Right lobe of liver (tissue), 4 donors: ENCODE results near the genes TOPORS and SMU1.

- PRO-cap, 4 experiments = peak in 2 of 4 experiments; most common plus-strand start chr9:27654927 (in 2)
- RAMPAGE, long total RNA, 2 experiments = no peak in any of the 2 experiments
Measured at GRCh38 chr9:27654707-27655221, 81.5 kb upstream of the C9orf72 start.

- PRO-cap, 4 experiments = no peak in any of the 4 experiments
- RAMPAGE, long total RNA, 2 experiments = no peak in any of the 2 experiments
Measured at GRCh38 chr9:29214177-29214659, 817 bp upstream of the LINGO2 start.

DNA sequence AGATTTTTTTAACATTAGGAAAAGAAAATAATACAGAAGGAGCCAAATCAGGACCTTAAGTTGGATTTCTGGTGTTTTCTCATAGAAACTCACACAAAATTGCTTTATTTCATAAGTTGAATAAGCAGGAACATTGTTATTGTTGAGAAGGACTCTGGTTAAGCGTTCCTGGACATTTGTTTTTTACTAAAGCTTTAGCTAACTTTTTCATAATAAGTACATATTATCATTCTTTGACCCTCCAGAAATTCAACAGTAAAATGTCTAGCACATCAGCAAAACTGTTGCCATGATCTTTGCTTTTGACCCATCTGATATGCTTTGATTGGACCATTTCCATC, 319.4 kb upstream of the LINGO2 start:
- PRO-cap, 4 experiments = no peak in any of the 4 experiments
- RAMPAGE, long total RNA, 2 experiments = no peak in any of the 2 experiments

DNA sequence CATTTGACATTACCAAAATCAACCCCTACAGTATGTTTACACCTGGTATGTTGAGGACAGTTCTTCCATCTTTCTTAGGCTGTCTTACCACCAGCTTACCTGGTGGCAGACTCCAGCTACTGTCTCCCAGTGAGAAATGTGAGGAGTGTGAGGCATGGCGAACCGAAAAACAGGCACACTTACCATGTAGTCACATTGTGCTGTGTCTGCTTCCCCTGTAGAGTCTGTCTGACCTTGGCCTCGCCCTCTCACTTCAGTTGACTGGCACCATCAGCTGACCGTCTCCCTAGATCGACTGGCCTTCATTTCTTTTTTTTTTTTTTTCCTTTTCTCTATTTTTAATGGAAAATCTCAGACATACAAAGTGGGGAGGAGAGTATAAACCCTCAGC, 4.9 kb downstream of the ACO1 start:
- PRO-cap, 4 experiments = no peak in any of the 4 experiments
- RAMPAGE, long total RNA, 2 experiments = no peak in any of the 2 experiments

DNA sequence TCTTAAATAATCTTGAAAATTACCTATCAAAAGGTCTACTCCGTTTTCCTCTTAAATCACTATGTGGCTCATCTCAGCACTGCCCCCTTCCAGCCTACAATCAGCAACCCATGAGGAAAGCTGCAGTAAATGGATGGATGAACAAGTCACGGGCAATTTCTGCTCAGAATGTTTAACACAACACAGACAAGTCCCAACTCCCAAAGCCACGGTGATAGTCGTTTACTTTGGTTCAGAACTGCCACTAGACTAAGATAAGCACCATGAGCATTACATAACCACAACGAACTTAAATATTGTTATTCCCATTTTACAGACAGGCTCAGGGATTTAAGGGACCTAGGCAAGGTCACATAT, 2.0 kb upstream of the SMIM27 start:
- PRO-cap, 4 experiments = no peak in any of the 4 experiments
- RAMPAGE, long total RNA, 2 experiments = no peak in any of the 2 experiments

GRCh38 chr9:32552072-32553124, at the start of gene TOPORS:
Gene TOPORS, minus strand, starts transcription at chr9:32552586.
- PRO-cap, 4 experiments = peak in 4 of 4 experiments; most common plus-strand start chr9:32552365 (in 4); most common minus-strand start chr9:32552567 (in 4)
- RAMPAGE, long total RNA, 2 experiments = start-site peak on the plus strand in 1 of 2 experiments, at chr9:32552327-32552333 at its widest, 52 reads per replicate; start-site peak on the minus strand in 2 of 2 experiments, at chr9:32552567-32552606 at its widest, 87 to 156 reads per replicate

DNA sequence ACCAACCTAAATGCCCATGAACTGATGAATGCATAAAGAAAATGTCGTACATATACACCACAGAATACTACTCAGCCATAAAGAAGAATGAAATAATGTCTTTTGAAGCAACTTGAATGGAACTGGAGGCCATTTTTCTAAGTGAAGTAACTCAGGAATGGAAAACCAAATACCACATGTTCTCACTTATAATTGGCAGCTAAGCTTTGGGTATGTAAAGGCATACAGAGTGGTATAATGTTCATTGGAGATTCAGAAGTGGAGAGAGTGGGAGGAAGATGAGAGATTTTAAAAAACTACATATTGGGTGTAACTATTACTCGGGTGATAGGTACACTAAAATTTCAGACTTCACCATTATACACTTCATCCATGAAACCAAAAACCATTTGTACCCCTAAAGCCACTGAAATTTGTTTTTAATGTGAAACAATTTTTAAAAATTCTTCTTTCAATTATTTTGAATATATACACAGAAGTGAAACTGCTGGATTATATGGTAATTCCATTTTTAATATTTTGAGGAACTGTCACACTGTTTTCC, 2.7 kb upstream of the APTX start:
- PRO-cap, 4 experiments = no peak in any of the 4 experiments
- RAMPAGE, long total RNA, 2 experiments = no peak in any of the 2 experiments

GRCh38 chr9:33042188-33042890, 17.3 kb downstream of the DNAJA1 start:
- PRO-cap, 4 experiments = peak in 1 of 4 experiments; most common plus-strand start chr9:33042709 (in 1); most common minus-strand start chr9:33042704 (in 1)
- RAMPAGE, long total RNA, 2 experiments = no peak in any of the 2 experiments

DNA sequence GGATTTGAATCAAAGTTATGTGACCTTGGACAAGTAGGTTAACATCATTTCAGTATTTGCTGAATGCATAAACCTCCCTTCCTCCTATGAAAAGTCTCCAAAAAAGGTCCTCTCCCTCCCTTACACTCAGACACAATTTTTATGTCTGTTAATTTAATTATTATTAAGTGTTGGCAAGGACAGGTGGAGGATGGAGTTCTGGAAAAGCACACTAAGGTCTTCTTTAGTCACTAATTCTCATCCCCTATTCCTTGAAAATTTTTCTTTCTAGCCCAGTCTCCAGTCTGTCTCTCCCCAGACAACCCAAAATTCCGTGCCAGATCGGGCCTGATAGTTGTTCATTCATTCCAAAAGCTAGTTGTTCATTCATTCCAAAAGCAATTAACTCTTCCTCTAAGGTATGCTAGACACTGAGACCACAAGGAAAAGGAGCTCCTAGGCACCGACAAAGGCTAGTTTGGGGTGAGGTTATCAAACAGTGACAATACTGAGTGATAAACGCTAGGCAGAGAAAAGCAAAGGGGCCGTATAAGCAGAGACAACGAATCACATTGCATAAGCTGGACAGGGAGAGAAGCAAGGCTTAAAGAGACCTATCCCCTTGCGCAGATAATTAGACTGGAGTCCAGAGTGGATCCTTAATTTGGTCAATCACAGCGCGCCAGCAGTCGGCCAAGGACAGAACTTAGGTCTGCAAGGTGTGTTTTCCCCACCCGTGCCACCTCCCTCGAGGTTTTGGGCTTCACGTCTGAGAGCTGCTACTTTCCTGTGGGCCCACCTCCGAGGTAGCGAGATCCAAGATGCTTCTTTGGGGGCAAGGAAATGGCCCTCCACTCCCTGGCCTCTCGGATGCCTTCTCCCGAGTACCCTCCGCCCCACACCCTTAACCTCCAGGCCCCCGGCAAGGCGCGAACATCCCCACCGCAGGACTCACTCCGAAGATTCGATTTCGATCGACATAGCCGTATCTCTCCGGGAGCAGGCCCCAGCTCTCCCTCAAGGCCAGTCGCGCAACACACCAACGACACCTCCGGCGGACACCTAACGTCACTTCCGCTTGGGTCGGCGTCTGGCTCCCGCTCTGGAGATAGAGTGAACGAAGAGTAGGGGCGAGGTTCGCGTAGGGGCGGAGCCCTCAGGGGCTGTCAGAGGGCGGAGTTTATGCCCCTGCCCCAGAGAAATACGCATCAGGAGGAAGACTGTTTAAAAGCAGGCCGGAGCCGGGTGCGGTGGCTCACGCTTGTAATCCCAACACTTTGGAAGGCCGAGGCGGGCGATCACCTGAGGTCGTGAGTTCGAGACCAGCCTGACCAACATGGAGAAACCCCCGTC, at the start of gene SMU1:
Gene SMU1 (minus strand): TSS at position 1,026 of the 1,332 bp plus-strand sequence.
- PRO-cap, 4 experiments = peak in 4 of 4 experiments; most common plus-strand start position 1,206 of the sequence (in 4); most common minus-strand start position 1,043 of the sequence (in 3)
- RAMPAGE, long total RNA, 2 experiments = start-site peak on the minus strand in 2 of 2 experiments, centred at positions 994 to 1,016 of the sequence, 1,025 to 1,421 reads per replicate

GRCh38 chr9:33115521-33116251, 39.2 kb upstream of the SMU1 start:
- PRO-cap, 4 experiments = no peak in any of the 4 experiments
- RAMPAGE, long total RNA, 2 experiments = no peak in any of the 2 experiments

DNA sequence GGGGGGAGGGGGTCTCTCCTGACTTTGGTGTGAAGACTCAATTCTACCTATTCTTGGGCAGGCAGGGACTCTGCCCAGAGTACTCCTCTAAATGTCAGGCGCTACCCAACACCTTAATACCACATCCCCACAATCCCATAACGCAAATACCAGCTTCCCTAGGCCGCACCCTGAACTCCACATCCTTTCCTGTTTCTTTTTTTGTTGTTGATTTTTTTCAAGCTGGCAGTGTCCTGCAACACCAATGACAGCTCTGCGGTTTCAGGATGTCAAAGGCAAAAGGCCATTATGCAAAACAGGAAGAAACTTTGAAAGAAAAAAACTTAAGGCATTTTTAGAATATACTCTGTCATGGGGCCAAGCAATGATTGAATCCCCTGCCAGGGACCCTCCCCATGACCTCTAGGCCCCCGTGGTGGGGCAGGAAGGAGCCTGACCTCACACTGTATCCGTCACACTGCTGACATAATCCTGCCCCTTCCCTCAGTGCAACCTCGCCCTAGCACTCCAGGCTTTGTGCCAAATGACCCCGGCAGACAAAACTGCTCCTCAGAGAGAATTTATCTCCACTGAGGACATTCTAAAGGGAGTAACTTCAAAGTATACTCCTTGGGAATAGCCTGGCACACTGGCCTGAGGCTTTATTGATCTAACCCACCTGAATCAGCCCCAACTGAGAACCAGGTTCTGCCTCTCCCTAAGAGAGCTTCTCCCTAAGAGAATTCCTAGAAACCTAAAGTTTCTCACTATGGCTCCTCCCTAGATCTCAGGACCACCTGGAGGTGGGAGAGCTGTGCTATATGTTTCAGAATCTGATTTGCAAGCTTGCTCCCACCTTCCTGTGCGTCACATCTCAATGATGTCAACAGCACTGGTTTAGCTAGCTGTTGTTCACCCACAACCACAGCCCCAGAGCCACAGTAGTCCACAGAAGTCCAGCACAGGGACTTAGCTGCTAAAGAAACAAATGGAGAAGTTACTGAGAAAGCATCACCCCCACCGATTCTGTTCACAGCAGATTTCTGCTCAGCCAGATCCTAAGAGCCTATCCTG, 7.9 kb downstream of the B4GALT1 start:
- PRO-cap, 4 experiments = peak in 4 of 4 experiments; most common plus-strand start position 912 of the sequence (in 4); most common minus-strand start position 1,007 of the sequence (in 2)
- RAMPAGE, long total RNA, 2 experiments = no peak in any of the 2 experiments

- PRO-cap, 4 experiments = no peak in any of the 4 experiments
- RAMPAGE, long total RNA, 2 experiments = no peak in any of the 2 experiments
Measured at GRCh38 chr9:33202509-33202928, 35.4 kb upstream of the B4GALT1 start.

- PRO-cap, 4 experiments = no peak in any of the 4 experiments
- RAMPAGE, long total RNA, 2 experiments = no peak in any of the 2 experiments
Measured at GRCh38 chr9:33231169-33231905, 8.6 kb upstream of the SPINK4 start.

DNA sequence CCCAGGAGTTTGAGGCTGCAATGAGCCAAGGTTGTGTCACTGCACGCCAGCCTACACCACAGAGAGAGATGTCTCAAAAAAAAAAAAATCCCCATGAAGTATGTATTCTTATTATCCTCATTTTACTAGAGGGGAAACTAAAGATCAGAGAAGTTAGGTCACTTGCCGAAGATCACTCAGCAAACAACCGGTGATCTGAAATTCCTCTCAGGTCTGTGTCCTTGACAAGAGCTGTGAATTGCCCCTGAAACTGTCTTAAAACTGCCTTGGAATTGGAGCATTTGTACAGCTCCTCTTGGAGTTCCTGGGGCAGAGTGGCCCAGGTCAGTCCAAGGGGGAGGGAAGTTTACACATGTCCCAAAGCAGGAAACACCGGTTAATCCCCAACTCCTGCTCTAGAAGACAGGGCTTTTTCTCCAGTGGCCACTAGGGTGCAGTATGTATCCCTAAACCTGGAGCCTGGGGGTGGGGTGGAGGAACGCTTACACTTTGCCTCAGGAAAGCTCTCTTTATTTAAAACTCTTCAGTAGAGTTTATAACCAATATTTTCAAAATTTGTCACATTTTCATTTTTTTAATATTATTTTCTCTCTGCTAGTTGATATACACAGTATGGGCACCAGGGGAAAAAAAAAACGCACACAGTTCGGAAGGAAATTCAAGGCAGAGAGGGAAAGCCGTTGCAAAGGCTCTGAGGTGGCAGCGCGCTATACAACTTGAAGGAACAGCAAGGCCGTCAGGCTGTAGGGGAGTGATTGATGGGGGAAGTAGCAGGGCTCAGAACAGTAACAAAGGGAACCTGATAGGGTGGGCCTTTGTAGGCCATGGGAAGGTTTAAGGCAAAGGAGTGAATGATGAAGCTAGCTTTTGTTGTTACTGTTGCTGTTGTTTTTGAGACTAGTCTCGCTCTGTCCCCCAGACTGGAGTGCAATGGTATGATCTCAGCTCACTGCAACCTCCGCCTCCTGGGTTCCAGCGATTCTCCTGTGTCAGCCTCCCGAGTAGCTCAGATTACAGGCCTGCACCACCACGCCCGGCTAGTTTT, 27.4 kb downstream of the AQP7 start:
- PRO-cap, 4 experiments = no peak in any of the 4 experiments
- RAMPAGE, long total RNA, 2 experiments = no peak in any of the 2 experiments

DNA sequence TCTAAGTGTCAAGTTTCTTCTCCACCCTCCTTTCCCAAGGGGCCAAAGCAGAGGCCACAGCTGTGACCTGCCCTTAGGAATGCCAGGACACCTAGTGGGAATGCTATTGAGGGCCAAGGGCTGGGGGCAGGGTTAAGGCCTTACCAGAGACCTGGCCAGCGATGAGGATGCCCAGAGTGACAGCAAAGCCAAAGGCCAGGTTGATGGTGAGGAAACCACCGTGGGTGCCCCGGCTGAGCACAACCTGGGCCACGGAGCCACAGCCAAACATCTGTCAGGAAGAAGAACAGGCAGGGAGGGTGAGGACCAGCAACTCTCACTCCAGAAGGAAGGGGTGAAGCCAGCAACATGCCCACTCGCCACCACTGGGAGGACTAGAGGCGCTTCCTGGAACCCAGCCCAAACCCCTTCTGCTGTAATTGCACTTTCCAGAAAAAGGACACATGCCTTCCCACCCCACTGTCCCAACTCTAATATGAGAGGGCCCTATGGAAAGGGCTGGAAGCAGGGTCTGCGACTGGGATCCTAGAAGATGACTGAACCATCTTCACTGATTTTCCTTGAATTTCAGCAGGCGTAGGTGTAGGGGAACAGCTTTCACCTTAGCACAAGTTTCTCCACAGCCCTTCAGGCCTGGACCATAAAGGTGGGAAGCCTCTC, 3.6 kb downstream of the AQP3 start:
- PRO-cap, 4 experiments = no peak in any of the 4 experiments
- RAMPAGE, long total RNA, 2 experiments = no peak in any of the 2 experiments

DNA sequence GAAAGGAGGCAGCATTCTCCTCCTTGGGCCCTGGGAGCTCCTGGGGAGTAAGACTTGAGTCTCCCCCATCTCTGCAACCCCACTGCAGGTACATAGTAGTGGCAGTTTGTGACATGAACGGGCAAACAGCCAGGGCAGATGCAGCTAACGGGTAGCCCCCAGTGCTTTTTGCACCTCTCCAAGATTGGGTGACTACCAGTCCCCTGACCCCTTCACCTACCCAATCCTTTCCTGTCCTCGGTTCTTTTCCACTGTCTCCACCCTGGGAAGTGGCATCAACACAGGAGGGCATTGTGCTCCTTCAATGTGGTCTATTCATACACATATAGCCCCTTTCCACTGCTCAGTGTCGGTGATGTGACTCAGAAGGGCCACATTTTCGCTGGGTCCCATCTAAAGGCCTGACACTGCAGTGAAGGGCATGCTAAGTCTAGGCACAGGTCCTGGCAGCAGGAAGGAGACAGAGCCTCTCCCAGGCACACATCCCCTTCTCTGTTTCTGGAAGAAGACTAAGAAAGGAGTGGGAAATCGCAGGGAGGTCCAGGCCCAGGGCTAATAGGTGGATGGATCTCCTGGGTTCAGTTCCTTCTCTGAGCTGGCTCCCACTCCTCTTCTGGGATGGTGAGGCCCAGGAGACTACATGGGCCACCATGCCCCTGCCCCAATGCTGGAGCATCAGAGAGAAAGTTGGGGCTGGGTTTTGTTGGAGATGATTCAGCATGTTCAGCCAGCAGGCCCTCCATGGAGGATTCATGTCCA, 11.7 kb downstream of the NOL6 start:
- PRO-cap, 4 experiments = no peak in any of the 4 experiments
- RAMPAGE, long total RNA, 2 experiments = no peak in any of the 2 experiments

DNA sequence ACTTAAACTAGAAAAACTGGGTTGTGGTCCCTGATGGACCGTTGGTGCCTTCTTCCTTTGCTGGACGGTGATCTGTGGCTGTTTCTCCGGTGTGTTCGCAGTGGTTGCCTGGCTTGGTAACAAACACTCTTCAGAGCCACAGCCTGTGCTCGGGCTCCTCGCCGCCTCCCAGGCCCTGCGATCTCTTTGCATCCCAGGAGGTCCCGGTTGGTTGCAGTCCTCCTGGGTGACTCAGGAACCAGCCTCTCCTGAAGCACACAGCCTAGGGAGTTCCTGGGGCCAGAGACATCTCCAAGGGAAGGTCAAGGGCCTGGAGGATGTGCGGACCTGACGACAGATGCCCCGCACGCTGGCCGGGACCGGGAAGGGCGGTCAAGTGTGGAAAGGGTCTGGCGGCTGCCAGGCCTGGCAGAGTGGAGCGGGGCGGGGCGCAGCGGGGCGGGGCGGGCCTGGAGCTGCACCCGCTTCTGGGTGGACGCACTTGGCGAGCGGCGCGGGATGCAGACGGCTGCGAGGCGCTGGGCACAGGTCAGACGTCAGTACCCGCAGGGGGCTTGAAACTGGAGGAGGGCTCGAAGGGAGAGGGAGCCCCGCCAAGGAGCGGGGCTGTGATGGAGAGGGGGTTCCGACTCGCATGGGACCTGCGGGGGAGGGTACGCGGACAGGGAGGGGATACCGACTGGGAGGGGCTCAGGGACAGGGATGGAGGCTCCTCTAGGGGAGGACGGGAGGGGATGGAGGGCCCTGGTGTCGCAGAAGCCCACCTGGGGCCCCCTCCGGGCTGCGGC, 45.0 kb upstream of the PRSS3 start:
- PRO-cap, 4 experiments = peak in 4 of 4 experiments; most common plus-strand start position 480 of the sequence (in 4)
- RAMPAGE, long total RNA, 2 experiments = start-site peak on the plus strand in 2 of 2 experiments, centred at position 481 of the sequence, 47 to 62 reads per replicate

GRCh38 chr9:33787890-33788466, 7.4 kb upstream of the PRSS3 start:
- PRO-cap, 4 experiments = no peak in any of the 4 experiments
- RAMPAGE, long total RNA, 2 experiments = no peak in any of the 2 experiments

DNA sequence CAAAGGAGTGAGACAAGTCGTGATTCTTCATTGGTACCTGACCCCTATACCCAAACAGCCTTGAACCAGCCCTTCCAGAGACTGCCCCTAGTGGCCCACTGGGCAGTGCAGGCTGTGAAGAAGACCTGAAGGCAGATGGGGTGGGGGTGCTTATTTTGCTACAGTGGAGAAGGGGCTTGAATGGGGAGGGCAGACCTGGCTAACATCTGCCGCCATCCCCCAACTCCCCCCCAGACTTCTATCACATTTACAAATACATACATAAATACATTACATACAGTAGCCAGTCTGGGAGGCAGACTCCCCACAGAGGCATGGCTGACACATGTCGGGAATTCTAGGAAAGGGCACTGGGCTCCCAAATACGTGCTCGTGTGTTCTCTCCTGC, 105.1 kb downstream of the UBE2R2 start:
- PRO-cap, 4 experiments = no peak in any of the 4 experiments
- RAMPAGE, long total RNA, 2 experiments = no peak in any of the 2 experiments

GRCh38 chr9:33932013-33932636, 115.2 kb downstream of the UBE2R2 start:
- PRO-cap, 4 experiments = no peak in any of the 4 experiments
- RAMPAGE, long total RNA, 2 experiments = no peak in any of the 2 experiments